Glomerular endothelial cell (primary cell): Measurements from ENCODE around the genes UQCRHL, ZBTB17 and CLCNKB.

DNA sequence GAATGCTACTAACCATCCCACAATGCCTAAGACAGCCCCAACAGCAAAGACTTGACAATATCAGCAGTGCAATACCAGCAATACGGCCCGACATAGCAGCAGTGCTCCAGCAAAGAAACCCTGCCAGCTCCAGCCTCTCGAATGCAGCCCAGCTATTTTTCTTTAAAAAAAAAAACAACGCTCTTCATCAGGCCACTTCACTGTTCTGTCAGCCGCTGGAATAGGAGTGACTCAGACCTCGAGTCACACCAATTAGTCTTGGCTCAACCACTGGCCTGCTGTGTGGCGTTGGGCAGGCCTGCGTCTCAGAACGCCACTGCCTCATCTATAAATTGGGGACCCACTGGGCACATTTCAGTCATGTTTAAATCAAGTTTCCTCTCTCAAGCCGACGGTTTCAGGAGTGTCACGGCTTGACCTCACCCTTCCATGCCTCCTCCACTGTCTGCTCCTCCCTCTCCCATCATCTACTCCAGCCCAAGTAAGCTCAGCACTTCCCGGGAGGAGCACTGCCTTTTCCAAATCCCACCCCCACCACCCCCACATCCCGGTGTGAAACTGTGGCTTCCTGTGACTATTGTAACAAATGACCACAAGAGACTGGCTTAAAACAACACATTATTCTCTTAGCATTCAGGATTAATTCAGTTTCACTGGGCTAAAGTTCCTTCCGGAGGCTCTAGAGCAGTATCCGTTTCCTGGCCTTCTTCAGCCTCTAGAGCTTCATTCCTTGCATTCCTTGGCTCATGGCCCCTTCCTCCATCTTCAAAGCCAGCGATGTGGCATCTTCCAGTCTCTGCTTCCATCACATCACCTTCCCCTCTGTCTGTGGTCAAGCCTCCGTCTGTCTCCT, 71.9 kb upstream of the EFHD2 start:
- RAMPAGE, long total RNA, result no peak

DNA sequence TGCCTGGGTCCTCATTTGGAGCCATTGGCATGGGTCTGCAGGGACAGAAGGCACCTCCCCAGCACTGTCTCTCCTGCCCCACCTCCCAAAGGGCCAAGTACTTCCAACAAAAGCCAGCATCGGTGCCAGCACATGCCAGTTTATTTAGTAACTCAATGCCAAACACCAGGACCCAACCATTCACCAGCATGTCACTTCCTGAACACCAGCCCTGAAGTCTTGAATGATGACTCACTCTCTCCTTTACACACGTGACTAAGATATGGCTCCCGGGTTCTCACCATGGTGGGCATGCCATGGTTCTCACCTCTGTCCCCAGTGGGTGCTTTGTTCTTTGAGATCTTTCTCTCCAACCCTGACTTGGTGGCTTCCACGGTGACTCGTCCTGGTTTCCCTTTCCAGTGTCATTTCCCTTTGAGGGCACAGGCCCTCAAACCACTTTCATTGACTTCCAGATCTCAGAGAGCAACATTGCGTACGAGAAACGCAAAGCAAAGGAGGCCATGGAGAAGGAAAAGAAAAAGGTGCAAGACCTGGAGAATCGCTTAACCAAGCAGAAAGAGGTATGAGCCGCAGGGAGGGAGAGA, 57.2 kb upstream of the EFHD2 start:
- RAMPAGE, long total RNA, result no peak

- RAMPAGE, long total RNA, result no peak
Observed at GRCh38 chr1:15407176-15407636, 2.5 kb upstream of the EFHD2 start.

- RAMPAGE, long total RNA, result no peak
Observed at GRCh38 chr1:15408862-15409356, 779 bp upstream of the EFHD2 start.

DNA sequence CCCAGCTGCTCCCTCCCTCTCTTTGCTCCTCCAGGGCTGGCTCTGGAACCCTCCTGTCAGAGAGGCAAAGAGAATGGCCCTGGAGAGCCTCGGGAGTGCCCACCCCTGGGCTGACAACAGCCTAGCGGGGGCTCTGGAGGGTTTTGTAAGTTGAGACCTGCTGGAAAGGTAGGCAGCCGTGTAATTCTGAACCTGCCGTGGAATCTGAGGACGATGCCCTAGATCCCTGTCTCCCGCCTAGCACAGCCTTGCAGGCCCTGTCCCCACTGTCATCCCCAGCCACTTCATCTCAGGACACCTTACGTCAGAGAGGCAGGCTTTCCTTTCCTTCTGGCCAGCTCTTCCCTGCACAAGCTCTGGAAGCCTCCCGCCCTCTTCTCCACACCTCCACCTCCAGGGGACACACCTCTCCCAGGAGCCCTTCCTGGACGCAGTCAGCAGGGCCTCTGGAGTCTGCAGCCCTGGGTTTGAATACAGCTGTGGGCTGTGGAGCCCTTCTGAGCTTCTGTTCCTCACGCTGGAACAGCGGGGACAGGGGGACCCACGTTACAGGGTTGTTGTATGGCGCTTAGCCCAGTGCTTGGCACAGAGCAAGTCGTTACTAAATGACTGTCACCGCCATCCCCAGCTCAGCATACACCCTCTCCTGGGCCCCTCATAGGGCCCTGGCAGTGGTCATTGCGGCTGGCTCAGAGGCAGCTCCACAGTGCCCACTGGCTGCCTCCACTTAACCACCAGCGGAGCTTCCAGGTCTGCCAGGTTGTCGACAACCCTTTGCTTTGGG, 4.4 kb downstream of the EFHD2 start:
- RAMPAGE, long total RNA, result no peak

- RAMPAGE, long total RNA, result no peak
Observed at GRCh38 chr1:15423045-15424029, 13.6 kb downstream of the EFHD2 start.

DNA sequence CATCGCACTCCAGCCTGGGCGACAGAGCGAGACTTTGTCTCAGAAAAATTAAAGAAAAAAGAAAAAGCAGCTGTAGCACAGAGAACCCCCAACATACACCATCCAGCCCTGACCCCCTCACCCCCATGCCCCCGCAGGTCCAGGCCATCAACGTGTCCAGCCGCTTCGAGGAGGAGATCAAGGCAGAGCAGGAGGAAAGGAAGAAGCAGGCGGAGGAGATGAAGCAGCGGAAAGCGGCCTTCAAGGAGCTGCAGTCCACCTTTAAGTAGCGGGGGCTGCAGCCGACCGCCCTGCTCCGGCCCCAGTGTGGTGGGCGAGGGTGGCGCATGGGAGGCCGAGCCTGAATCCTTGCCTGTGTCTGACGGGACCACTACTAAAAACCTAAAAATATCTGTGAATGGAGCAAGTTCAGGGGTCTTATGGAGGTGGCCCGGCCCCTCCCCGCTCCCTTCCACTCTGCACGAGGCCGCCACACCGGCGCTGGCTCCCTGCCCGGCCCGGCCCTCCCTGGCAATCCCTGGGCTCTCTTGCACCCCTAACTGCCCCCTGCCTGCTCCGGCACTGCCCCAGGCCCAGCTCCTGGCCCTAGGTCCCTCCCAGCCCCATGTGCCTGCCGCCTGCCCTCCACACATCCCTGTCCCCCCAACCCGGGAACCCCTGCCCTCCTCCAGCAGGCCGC, 9.6 kb upstream of the CTRC start:
- RAMPAGE, long total RNA, result no peak

DNA sequence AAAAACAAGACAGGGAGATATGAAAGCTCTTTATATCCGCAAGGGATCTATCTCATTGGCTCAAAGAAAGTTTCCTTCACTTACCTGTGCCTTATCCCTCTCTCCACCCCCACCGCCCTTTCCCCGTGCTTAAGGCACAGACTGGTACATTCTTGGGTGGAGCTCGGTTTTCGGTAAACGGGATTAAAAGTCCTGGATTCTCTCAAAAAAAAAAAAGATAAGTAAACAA, 627 bp upstream of the DNAJC16 start:
- RAMPAGE, long total RNA, result no peak

GRCh38 chr1:15696940-15697795, 13.0 kb downstream of the PLEKHM2 start:
- RAMPAGE, long total RNA, result no peak

DNA sequence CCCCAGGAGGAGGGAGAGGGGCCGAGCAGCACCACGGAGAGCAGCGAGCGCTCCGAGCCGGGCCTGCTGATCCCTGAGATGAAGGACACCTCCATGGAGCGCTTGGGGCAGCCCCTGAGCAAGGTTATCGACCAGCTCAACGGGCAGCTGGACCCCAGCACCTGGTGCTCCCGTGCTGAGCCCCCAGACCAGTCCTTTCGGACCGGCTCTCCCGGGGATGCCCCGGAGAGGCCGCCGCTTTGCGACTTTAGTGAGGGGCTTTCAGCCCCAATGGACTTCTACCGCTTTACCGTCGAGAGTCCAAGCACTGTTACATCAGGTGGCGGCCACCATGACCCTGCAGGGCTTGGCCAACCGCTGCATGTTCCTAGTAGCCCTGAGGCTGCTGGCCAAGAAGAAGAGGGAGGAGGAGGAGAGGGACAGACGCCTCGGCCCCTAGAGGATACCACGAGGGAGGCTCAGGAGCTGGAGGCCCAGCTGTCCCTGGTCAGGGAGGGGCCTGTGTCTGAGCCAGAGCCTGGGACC, 8.8 kb upstream of the SLC25A34 start:
- RAMPAGE, long total RNA, result no peak

- RAMPAGE, long total RNA, result no peak
Observed at GRCh38 chr1:15807396-15807981, at the start of gene UQCRHL. Gene UQCRHL (minus strand): TSS chr1:15807649.

GRCh38 chr1:15849220-15850397, 2.1 kb downstream of the SPEN start:
- RAMPAGE, long total RNA, result no peak

DNA sequence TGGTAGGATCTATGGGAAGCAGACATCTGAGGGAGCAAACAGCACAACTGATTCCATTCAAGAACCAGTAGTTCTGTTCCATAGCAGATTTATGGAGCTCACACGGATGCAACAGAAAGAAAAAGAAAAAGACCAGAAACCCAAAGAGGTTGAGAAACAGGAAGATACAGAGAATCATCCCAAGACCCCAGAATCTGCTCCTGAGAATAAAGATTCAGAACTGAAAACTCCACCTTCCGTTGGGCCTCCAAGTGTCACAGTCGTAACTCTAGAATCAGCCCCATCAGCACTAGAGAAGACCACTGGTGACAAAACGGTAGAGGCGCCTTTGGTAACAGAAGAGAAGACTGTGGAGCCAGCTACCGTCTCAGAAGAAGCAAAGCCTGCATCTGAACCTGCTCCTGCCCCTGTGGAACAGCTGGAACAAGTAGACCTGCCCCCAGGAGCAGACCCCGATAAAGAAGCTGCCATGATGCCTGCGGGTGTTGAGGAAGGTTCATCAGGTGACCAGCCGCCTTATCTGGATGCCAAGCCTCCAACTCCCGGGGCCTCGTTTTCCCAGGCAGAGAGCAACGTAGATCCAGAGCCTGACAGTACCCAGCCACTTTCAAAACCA, 44.9 kb downstream of the ZBTB17 start:
- RAMPAGE, long total RNA, result no peak

DNA sequence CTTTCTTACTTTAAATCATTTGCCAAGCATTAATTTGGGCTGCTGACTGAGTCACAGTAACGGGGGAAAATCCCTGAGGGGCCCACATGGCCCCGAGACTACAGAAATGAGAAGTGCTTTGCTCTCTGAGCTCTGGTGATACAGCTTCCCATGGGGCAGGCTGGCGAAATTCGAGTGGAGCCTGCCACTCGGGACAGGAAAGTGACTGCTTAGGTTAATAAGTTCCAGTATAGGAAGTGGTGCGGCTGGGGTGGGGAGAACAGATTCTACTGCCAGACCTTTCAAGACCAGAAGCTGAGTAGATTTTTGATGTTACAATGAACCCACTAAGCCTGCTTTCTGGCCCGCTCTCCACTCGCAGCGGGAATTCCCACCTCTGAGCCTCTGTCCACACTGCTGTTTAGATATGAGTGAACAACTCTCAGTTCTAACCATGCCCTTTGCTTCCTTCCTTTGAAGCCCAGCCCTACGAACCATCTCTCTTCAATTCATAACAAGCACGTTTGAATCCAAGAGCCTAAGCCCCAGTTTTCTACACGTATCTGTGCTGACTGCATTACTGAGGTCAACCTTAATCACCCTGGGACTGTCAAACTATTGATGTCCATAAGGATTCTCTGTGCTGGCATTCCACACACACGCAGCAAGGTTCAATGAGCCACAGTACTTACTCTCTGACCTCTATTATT, 9.7 kb downstream of the ZBTB17 start:
- RAMPAGE, long total RNA, result no peak

DNA sequence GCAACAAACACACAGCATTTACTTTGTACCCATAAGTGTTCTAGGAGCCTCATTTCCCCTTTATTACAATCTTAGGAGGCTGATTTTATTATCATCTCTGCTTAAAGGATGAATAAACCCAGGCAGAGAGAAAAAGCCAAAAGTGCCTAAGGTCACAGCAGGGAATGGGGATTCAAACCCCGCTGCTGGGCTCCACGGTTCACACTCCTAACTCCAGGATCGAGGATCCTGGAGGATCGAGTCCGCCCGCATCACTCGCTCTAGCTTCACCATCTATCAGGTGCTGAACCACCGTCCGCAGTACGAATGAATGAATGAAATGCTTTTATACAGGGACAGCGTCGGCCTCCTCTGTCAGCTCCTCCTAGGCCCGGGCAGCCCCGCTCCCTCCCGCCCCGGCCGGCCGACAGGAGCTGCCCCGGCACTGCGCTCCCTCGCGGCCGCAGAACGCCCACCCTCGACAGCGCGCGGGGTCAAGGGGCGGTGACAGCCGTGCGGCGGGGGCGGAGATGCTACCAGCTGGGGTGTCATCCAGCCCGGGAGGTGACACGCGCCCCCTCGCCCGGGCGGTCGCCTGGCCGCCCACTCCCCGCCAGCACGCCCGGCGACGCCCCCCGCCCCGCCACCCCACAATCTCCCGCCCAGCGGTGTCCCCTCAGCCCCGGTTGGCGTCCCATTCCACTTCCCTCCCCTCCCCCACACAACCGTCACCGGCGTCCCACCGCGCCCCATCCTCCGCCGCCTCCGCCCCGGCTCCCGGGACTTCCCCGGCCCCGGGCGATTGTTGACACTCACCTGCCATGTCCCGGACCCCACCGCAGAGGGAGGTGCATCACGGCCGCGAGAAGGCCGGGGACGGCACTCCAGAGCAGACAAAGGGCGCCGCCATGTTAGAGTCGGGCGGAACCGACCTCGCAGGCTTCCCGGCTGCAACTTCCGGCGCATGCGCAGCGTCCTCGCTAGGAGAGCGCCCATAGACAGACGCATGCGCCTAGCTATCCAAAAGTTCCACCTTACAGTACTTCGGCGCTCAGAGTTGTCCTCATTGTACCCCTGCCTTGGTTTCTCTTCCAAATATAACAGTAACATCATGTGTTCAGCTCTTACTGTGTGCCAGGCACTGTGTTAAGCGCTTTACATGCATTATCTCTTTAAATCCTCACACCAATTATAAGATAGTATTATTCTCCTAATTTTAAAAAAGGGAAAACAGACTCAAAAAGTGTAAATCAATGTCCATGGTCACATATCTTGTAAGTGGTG, at the start of gene ZBTB17:
Gene ZBTB17 (minus strand): TSS at position 914 of the 1,263 bp plus-strand sequence.
- RAMPAGE, long total RNA, result start-site peak on the minus strand centred at position 878 of the sequence, 122 bp wide, 121 and 95 reads in 2 replicates

GRCh38 chr1:16043503-16044113, at the start of gene CLCNKB:
Gene CLCNKB (plus strand): TSS chr1:16043782.
- RAMPAGE, long total RNA, result no peak

GRCh38 chr1:16075928-16076479, 2.6 kb upstream of the FAM131C start:
- RAMPAGE, long total RNA, result no peak

DNA sequence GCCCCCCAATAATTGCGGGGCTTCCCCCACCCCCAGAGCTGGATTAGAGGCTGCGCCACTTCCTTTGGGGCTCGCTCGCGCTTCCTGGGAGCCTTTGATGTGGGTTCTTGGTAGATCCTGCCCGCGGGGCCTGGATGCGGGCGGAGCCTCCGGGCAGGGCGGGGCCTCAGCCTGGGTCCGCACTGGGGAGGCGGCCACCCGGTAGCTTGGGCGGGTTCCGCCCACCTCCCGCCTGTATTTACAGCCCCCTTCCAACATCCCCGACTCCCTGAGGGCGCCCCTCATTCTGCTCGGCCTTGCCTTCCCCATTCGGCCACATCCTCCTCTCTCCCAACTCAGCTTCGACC, 6.5 kb upstream of the EPHA2 start:
- RAMPAGE, long total RNA, result no peak

GRCh38 chr1:16188857-16189550, 23.4 kb downstream of the ARHGEF19 start:
- RAMPAGE, long total RNA, result no peak

DNA sequence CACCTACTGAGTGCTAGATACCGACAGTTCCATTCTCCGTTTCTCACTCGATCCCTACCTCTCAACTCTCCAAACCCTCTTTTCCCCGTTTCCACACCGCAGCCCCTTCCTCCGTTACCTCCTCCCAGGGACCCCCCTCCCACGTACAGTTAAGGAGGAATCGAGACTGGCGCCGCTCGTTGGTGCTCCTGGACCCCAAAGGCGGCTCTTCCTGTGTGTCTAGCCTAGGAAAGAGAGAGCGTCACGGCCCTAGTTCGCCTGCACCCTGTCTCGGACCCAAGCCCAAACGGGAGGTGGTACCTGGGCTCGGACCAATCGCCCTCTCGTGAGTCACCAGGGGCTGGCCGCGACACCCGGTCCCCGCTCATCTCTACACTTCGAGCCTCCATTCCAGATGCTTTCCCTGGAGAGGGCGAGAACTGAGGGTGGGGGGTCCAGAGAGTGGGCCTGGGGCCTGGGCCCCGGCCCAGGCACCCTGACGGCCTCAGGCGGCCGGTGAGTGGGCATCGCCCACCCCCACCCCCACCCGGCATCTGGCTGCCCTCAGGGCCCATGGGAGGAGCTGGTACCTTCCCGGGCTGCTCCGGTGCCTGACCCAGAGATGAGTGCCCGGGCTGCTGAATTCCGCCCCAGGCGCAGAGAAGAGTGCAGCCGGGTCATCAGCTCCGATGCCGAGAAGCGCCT, 4.9 kb downstream of the ARHGEF19 start:
- RAMPAGE, long total RNA, result no peak